Measurements from ENCODE around the genes HEYL, HPCAL4, MYCL, MFSD2A and NFYC.

GRCh38 chr1:39485340-39486082 is 5.9 kb upstream of the BMP8A start:
- PRO-cap, 7 experiments, result no peak in any of the 7 experiments

GRCh38 chr1:39504530-39504880 is 13.1 kb downstream of the BMP8A start:
- PRO-cap, 7 experiments, result no peak in any of the 7 experiments

GRCh38 chr1:39632683-39633298 is 6.7 kb downstream of the HEYL start:
- PRO-cap, 7 experiments, result no peak in any of the 7 experiments

DNA sequence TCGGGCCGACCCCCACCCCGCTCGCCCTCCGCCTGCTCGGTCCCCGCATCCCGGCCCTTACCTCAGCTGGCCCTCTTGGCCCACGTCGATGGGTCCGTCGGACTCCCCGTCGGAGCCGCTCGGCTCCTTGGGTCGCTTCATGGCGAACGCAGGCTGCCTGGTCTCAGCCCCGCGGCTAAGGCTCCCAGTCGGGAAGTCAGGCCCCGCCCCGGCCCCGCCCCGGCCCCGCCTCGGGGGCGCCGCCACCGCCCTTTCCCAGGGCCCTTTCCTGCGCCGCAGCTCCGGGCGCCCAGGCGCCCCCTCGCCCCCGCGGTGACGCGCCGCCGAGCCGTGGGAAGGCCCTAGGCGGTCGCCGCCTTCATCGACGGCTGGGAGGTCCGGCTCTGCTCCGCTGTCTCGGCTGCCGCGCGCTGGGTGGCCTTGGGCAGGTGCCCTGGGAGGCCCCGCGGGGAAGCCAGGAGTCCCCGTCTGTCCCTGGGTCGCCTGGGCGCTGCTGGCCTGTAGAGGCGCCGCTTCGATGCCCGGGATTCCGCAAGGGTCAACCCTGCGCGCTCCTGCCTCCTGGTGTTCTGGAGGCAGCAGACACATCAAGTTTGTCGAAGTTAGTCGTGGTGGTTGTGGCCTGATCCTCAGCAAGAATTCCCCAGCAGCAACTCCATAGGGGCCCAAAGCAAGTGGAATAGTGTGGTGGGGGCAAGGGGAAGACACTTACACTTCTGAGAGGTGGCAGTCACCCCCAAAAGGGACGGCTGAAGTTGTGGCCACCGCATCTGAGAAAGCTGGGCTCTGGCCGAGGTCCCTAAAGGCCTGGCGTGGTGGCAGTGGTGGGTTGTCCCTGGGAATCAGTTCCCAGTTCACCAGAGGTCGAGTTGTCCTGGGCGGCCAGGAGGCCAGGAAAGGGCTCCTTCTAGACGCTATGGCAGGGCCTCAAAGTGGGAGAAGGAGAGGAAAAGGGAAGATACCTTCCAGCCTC is at the start of gene HEYL:
TSS of gene HEYL (minus strand) at position 159 of the 973 bp plus-strand sequence.
- PRO-cap, 7 experiments, result no peak in any of the 7 experiments

GRCh38 chr1:39691240-39692177 is at the start of gene HPCAL4:
TSS of gene HPCAL4 (minus strand) at chr1:39691433.
- PRO-cap, 7 experiments, result peak in 7 of 7 experiments; most common plus-strand start chr1:39691531 (in 6); most common minus-strand start chr1:39691432 (in 7)

DNA sequence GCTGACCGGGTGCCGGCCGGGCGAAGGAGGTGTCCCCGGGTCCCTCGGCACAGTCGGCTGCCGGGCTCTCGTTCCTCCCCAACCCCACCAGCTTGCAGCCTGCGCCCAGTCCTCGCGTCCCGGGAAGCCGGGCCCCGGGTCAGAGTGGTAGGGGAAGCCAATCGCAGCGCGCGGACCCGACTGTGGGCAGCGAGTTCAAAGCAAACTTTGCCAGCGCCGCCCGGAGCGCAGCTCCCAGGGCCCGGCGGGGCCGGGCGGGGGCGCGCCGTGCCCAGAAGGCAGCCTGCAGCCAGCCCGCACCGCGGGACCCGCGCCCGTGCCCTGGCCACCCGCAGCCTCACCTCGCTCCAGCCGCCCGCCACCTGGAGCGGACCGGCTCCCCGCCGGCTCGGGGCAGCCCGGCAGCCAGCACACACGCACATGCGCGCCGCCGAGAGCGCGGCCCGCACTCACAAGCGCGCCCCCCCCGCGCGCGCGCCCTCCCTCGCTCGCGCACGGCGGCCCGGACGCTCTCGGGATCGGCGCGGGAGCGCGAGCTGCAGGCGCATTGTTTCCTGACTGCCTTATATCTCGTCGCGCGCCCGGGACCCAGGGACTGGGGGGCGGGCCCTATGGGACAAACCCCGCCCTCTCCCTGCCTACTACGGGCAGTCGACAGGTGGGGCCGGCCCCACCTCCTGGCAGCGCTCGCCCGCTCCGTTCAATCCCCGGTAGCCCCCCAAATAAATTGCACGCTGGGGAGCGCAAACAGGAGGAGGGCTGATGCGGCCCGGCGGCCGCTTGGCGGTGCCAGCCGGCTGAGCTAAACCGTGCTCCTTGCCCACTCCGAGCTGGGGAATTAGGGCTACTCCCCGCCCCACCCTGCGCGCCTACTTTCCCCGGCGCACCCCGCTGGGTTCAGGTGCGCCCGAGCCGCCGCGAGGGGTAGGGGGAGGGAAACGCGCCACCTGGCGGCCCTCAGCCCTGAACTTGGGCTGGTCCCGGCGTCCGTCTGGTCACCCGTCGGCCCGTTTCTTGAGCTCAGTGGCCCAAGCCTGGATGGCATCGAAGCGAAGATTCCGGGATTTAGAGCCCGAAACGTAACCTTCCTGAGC is at the start of gene MYCL:
TSS of gene MYCL (minus strand) at position 451 of the 1,094 bp plus-strand sequence.
- PRO-cap, 7 experiments, result no peak in any of the 7 experiments

GRCh38 chr1:39937170-39937559 is 17.8 kb upstream of the MFSD2A start:
- PRO-cap, 7 experiments, result no peak in any of the 7 experiments

- PRO-cap, 7 experiments, result peak in 7 of 7 experiments; most common plus-strand start chr1:39955145 (in 7); most common minus-strand start chr1:39954973 (in 5)
Measured at GRCh38 chr1:39954790-39955297, at the start of gene MFSD2A. TSS of gene MFSD2A (plus strand) at chr1:39955145.

GRCh38 chr1:39955298-39955764 is 386 bp downstream of the MFSD2A start:
- PRO-cap, 7 experiments, result no peak in any of the 7 experiments

DNA sequence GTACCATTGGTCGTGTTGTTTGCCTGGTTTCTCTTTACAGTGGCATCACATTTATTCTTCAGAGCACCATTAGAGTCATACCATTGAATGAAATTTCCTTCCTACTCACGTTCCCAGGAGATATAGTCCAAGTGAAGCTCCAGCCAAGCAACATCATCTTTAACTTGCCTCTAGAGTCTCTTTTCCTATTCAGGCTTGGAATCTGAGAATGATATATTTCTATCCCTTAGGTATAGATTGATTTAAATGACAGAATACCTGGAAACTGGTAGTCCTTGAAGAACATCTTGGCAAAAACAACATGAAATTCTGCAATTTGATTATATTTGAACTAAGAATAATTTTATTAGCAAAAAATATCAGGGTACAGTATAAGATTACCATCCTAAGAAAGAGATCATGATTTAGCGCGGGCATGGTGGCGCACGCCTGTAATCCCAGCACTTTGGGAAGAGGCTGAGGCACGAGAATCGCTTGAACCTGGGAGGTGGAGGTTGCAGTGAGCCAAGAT is 28.1 kb downstream of the RLF start:
- PRO-cap, 7 experiments, result no peak in any of the 7 experiments

DNA sequence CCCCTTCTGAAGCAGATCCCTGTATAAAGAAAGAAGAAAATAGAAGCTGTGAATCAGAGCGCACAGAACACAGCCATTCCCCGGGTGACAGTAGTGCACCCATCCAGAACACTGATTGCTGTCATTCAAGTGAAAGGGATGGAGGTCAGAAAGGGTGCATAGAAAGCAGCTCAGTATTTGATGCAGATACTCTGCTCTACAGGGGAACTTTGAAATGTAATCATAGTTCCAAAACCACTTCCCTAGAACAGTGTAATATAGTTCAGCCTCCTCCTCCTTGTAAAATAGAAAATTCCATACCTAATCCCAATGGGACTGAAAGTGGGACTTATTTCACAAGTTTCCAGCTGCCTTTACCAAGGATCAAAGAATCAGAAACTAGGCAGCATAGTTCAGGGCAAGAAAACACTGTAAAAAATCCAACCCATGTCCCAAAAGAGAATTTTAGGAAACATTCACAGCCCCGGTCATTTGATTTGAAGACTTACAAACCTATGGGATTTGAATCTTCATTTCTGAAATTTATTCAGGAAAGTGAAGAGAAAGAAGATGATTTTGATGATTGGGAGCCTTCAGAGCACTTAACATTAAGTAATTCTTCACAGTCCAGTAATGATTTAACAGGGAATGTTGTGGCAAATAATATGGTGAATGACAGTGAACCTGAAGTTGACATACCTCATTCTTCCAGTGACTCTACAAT is 8.1 kb upstream of the TMCO2 start:
- PRO-cap, 7 experiments, result no peak in any of the 7 experiments

GRCh38 chr1:40315960-40316467 is 1.1 kb downstream of the COL9A2 start:
- PRO-cap, 7 experiments, result no peak in any of the 7 experiments

DNA sequence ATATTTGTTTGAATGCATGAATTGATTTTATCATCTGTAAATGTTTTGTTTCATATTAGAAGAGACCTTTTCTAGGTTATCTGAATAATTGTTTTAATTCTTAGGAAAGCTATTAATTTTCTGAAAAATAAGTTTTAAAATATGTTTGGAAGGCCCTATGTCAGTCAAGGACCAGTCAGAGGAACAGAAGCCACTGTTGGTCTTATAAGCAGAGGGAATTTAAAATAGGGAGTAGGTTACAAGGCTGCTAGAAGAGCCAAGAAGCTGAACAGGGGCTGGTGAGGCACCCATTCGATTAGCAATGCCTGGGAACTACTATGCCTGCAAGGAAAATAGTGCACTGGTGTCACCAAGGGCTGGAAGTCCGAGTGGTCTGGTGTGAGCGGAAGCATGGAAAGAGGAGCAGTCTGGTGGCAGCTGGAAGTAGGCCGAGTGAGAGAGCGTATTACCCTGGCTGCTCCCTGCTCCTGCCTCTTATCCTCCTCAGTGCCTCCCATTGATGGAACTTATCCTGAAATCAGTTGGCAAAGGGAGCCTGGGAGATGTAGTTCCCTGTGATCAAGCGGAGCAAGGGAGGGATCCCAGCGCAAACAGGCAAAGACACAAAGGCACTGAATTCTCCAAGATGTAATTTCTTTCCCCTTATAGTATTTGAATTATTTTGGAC is 9.5 kb downstream of the SMAP2 start:
- PRO-cap, 7 experiments, result peak in 1 of 7 experiments; most common plus-strand start position 382 of the sequence (in 1)

- PRO-cap, 7 experiments, result no peak in any of the 7 experiments
Measured at GRCh38 chr1:40384149-40384855, 10.8 kb downstream of the SMAP2 start.

- PRO-cap, 7 experiments, result peak in 7 of 7 experiments; most common plus-strand start chr1:40395088 (in 6); most common minus-strand start chr1:40394959 (in 7)
Measured at GRCh38 chr1:40394472-40395184, 21.1 kb downstream of the SMAP2 start.

- PRO-cap, 7 experiments, result peak in 5 of 7 experiments; most common plus-strand start chr1:40451155 (in 1); most common minus-strand start chr1:40451011 (in 5)
Measured at GRCh38 chr1:40450870-40451441, 680 bp downstream of the ZFP69B start.

DNA sequence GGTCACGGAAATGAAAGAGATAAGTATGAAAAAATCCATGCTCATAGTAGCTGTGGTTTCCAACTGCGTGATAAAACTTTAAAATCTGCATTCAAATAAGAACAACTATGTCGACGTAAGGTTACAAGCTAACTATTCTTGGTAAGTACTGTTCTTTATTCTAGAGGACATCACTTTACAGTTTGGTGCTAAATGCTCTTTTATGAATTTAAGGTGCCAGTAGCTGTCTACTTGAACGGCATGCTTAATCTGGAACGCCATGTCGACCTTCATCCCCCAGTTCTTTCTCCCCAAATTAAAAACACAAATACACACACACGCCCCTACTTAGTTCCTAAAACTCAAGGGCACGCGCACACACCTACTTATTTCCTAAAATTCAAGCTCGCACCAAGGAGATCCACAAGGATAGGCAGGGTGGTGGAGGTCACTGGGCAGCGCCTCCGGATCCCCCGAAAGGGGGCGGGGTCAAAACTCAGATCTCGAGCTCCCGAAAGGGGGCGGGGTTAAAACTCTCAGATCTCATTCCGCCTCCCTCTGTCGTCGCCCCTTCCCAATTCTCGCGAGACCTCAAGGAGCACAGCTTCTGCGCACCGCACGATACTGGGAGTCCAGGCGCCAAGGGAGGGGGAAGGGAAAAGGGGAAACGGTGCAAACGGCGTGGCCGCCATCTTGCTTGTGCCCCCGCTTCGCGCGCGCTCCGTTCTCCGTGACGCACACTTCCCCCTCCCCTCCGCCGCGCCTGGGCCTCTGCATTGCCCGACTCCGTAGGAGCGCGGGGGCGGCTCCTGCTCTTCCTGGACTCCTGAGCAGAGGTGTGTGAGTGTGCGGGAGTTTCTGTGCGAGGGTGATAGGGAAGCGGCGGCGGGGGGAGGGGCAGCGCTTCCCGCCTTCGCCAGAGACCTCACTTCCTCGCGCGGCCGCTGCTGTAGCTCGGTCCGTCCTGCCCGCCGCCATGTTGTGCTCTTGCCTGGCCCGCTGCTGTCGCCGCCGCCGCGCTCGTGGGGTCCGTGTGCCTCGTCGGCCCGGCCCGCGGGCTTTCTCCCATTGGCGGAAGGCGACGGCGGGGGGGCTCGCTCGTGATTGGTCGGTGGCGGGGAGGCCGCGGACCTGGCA is at the start of gene NFYC:
TSS of gene NFYC (plus strand) at position 652 of the 1,116 bp plus-strand sequence.
- PRO-cap, 7 experiments, result peak in 7 of 7 experiments; most common plus-strand start position 637 of the sequence (in 4); most common minus-strand start position 986 of the sequence (in 6)

GRCh38 chr1:40861589-40861978 is 579 bp downstream of the CITED4 start:
- PRO-cap, 7 experiments, result peak in 7 of 7 experiments; most common plus-strand start chr1:40861720 (in 7); most common minus-strand start chr1:40861705 (in 7)

GRCh38 chr1:41023062-41024259 is 1.9 kb upstream of the SLFNL1 start:
- PRO-cap, 7 experiments, result no peak in any of the 7 experiments

DNA sequence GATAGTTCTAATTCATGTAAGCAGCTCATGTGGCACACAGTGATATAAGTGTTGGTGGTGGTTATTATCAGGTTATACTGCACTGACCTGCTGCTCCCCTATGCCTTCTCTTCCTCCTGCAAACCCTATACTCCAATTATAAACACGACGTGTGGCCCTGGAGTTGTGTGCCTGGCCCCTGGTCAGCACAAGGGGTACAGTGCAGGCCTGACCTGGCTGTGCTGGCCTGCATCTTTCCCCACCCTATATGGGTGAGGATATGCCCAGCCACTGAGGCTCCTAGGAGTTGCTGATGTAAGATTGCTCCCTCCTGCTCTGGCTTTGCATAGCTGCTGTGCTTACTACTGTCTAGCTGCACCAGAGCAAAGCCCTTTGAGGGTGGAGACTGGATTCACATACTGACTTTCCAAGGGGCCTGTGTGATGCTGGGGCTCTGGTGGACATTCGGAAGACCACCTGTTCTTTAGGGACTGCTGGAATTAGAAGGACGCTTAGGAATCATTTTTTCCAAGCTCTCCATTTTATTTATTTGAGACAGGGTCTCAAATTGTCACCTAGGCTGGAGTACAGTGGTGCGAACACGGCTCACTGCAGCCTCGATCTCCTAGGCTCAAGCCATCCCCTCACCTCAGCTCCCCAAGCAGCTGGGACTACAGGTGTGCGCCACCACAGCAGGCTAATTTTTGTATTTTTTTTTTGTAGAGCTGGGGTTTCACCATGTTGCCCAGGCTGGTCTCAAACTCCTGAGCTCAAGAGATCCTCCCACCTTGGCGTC is 4.9 kb upstream of the SLFNL1 start:
- PRO-cap, 7 experiments, result no peak in any of the 7 experiments

All from T-cell (primary cell).